ENCODE results near the gene ARID1B.

- PRO-cap = no peak
- CAGE, long polyA plus RNA = no peak
These were observed 326.6 kb upstream of the NOX3 start for GRCh38 chr6:155782250-155782578.

GRCh38 chr6:155834969-155835404 is 379.3 kb upstream of the NOX3 start:
- PRO-cap = no peak
- CAGE, long polyA plus RNA = no peak

- PRO-cap = no peak
- CAGE, long polyA plus RNA = no peak
These were observed 381.8 kb upstream of the ARID1B start for GRCh38 chr6:156395210-156395909.

DNA sequence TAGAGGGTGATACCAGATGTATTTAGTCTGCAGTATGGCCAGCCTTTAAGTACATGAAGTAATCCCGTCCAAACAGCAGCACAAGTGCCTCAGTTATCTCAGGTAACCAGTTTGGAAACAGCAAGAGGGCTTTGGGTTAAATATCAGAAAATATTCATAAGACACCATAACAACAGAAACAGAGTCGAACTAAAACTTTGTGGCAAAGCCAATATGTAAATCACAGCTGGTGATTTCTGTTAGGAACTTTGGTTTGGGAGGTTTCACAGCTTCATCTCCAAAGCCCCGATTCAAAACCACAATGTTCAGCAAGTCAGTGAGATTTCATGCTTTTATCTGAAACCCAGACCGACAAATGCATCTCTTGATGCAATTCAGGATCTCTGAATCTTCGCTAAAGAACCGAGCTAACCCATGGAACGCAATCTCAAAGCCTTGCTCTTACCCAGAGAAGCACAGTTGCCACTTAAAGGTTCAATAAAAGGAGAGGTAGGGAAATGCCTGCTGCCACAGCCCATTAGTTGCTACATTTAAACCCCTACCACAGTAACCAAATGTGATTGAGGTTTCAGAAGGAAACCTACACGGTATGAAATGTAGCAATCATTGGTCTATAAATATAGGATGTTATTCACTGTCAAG is 381.1 kb upstream of the ARID1B start:
- PRO-cap = unidirectional peak, minus-strand start at position 307 of the sequence
- CAGE, long polyA plus RNA = no peak

DNA sequence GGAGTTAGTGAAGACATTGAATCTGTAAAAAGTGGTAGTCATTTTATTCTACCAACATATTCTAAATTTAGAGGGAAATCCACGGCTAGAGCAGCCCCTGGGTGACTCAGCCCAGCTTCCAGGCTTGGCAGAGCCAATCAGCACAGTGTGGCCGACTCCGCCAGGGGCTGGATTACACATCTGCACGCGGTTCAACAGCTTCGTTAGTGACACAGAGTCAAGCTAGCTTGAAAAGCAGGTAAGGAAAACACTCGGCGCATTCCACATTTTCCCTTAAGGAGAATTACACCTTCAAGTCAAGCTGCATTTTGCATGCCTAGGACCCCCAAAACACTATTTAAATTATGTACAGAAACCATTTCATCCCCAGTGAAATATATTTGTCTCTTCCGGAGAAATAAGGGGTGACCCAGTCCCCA is 58.5 kb upstream of the ARID1B start:
- PRO-cap = no peak
- CAGE, long polyA plus RNA = no peak

GRCh38 chr6:156773583-156773904 is 3.6 kb upstream of the ARID1B start:
- PRO-cap = no peak
- CAGE, long polyA plus RNA = no peak

DNA sequence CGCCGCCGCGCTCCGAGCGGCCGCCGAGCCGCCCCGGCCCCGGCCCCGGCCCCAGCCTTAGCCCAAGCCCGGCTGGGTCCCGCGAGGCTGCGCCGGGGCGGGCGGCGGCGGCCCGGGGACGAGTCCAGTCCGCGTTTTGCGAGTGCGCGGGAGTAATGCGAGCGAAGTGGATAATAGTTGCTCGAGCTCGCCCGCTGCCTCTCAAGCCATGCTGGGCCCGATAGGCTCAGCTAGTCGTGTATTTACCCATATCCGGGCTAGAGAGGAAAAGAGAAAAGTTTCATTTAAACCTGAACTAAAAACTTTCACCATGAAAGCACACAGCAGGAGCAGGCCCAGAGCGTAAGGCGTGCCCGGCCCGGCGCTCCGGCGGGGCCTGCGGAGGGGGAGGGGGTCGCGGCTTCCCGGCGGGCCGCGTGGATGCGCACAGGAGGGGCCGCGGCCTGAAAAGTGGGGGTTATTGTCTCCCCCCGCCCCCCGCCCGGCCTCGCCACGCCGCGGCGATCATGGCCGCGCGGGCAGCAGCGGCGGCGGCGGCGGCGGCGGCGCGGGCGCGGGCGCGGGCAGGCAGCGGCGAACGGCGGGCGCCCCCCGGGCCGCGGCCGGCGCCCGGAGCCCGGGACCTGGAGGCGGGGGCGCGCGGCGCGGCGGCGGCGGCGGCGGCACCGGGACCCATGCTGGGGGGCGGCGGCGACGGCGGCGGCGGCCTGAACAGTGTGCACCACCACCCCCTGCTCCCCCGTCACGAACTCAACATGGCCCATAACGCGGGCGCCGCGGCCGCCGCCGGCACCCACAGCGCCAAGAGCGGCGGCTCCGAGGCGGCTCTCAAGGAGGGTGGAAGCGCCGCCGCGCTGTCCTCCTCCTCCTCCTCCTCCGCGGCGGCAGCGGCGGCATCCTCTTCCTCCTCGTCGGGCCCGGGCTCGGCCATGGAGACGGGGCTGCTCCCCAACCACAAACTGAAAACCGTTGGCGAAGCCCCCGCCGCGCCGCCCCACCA is at the start of gene ARID1B:
Gene ARID1B, plus strand, starts transcription at position 204 of the 1,000 bp plus-strand sequence.
- PRO-cap = bidirectional peak, plus-strand start at position 319 of the sequence, minus-strand start at position 59 of the sequence; bidirectional peak, plus-strand start at position 507 of the sequence, minus-strand start at position 452 of the sequence; bidirectional peak, plus-strand start at position 763 of the sequence, minus-strand start at position 716 of the sequence; bidirectional peak, plus-strand start outside the sequence, minus-strand start at position 931 of the sequence
- CAGE, long polyA plus RNA = start-site peak on the plus strand centred at position 250 of the sequence, 140 bp wide, 38 and 25 reads in 2 replicates; start-site peak on the plus strand centred at position 816 of the sequence, 247 bp wide, 94 and 45 reads in 2 replicates

DNA sequence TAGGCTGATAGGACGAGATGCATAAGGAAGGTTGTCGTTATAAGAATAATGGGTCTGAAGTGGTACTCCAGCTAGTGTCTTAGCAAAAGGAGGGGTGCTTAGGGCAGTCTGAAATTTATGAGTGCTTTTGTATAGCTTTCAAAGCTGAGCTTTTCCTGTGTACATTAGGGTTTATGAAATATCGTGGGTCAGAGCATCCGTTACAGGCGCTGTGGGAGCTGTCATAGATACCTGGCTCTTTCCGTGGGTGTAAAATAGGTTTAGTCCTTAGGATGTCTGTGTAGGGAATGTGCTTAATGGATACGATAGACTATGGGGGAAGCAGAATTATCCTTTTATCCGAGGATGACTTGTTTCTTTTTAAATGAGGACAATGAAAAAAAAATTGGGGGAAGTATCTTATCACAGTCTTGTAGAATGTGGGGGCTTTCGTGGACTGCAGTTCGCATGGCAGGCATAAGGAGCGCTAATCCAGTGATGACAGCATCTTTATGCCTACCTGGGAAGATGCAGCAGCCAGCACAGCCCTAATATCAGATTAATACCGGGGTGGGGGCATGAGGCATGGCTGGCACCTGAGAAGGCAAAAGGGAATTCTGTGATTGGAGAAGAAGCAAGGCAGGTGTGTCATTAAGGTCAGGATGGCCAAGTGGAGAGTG is 15.5 kb downstream of the ARID1B start:
- PRO-cap = no peak
- CAGE, long polyA plus RNA = no peak

- PRO-cap = no peak
- CAGE, long polyA plus RNA = no peak
These were observed 18.7 kb downstream of the ARID1B start for GRCh38 chr6:156795769-156796354.

DNA sequence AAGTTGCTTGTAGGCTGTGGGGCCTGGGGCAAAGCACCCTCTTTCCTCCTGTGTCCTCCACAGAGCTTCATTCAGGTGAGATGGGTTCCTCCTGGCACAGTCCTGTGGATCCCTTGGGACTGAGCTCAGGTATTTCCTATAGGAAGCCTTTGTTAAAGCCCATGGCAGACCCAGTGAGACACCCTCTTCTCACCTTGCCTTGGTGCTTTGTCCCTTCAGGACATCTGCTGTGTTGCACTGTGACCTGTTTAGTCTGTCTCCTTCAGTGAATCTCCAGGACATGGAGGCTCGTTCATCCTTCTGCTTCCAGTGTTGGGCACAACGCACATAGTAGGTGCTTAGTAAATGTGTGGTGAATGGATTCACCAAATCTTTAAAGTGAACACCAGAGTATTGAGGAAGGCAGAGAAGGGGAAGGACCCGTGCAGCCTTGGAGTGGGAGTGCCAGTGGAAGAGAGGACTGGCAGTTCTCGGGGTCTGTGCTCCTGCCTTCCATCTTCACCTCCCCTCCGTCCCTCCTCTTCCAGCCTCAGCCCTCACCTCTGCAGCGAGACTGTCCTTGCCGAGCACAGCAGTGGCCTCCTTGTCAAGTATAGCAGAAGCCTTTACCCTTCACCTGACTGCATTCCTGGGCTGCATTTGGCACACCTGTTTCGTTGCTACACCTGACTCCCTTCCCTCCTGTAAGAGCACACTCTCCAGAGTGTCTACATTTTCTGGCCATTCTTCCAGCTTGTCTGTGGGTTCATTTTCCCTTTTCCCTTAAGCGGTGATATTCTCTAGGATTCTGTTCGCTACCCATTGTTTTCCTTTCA is 49.2 kb downstream of the ARID1B start:
- PRO-cap = no peak
- CAGE, long polyA plus RNA = no peak

DNA sequence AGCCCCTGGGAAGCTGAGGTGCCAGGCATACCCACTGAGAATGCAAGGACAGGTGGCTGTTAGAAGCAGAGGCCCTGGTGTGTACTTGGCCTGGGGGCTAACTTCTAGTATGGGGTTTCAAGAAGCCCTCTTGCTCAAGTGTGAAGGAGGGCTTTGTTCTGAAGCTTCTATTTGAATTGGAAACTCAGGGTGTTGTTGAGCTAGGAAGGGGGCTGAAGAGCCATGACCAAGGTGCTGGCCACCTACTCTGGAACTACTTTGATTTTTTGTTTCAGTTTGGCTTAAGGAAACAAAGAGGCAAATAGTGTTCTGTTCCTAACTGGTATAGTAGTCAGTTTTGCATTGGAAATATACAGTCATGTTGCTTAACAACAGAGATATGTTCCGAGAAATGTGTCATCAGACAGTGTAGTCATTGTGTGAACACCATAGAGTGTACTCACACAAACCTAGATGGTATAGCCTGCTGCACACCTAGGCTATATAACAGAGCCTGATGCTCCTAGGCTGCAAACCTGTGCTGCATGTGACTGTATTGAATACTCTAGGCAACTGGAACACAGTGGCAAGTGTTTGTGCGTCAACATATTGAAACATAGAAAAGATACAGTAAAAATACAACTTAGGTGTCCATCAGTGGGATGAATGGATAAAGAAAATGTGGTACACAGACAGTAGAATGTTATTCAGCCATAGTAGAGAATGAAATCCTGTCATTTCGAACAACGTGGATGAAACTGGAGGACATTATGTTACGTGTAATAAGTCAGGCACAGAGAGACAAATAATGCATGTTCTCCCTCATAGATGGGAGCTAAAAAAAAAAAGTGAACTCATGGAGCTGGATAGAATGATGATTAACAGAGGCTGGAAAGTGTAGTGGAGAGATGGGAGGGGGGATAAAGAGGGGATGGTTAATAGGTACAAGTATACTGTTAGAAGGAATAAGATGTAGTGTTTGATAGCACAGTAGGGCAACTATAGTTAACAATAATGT is 80.5 kb downstream of the ARID1B start:
- PRO-cap = no peak
- CAGE, long polyA plus RNA = no peak

GRCh38 chr6:156883465-156884023 is 106.4 kb downstream of the ARID1B start:
- PRO-cap = no peak
- CAGE, long polyA plus RNA = no peak

DNA sequence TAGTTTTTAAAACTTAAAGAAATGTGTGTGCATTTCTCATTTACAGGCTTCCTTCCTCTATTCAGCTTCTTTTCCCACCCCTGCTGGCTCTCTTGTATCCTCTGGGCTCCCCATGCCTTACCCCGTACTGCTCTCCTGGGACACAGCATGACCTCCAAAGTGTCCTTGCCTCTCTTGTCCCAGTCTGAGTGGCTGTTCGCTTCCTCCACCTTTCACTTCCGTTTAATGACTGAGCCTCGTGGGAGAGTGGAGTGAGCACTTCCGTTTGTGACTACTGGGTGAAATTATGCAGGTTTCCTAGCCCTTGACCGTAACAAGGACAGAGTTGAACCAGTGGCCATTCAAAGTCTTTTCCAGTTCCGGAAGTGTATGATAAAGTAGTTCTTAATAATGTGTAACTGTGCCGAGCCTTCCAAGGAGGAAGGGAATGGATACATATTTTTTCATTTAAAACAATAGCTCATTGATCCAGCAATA is 109.2 kb downstream of the ARID1B start:
- PRO-cap = no peak
- CAGE, long polyA plus RNA = no peak

- PRO-cap = no peak
- CAGE, long polyA plus RNA = no peak
These were observed 159.6 kb downstream of the ARID1B start for GRCh38 chr6:156936725-156937293.

- PRO-cap = no peak
- CAGE, long polyA plus RNA = no peak
These were observed 228.9 kb downstream of the ARID1B start for GRCh38 chr6:157005933-157006690.

GRCh38 chr6:157022169-157022467 is 244.9 kb downstream of the ARID1B start:
- PRO-cap = no peak
- CAGE, long polyA plus RNA = no peak

DNA sequence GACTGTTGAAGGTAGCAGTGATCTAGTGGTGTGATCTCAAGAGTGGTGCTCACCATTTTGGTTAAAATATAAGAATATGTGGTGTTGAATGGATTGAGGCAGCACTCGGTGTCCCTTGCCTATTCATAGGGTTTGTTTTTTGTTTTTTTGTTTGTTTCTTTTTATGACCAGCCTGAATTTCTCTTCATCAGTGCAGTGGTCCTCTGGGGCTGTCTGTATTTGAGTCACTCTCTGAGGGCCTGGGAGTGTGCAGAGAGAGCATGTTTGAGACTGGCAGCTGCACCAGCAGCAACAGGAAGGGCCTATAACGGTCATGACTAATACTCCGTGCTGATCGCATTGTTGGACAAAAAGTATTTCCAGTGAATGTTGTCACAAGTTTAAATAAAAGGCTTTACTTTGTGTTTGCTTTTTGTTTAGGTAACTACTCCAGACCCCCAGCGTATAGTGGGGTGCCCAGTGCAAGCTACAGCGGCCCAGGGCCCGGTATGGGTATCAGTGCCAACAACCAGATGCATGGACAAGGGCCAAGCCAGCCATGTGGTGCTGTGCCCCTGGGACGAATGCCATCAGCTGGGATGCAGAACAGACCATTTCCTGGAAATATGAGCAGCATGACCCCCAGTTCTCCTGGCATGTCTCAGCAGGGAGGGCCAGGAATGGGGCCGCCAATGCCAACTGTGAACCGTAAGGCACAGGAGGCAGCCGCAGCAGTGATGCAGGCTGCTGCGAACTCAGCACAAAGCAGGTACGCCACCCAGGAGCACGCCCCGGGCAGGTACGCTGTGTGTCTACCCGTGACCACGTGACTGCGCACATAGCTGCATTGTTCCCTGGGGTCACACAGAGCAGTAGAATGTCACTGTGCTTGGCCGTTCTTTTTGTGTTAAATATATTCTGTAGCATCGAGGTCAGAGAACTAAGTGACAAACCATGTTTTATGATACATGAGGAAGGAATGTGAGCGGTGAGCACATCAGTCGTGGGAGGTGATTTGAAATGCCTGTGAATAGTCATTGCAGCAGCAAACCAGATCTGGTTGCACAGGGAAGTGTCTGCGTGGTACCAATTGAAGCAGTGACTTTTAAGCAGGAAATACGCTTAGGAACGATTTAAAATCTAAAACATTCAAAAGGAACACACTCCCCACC is 174.7 kb downstream of the TMEM242 start:
- PRO-cap = no peak
- CAGE, long polyA plus RNA = no peak

GRCh38 chr6:157184026-157184682 is 139.2 kb downstream of the TMEM242 start:
- PRO-cap = no peak
- CAGE, long polyA plus RNA = no peak

DNA sequence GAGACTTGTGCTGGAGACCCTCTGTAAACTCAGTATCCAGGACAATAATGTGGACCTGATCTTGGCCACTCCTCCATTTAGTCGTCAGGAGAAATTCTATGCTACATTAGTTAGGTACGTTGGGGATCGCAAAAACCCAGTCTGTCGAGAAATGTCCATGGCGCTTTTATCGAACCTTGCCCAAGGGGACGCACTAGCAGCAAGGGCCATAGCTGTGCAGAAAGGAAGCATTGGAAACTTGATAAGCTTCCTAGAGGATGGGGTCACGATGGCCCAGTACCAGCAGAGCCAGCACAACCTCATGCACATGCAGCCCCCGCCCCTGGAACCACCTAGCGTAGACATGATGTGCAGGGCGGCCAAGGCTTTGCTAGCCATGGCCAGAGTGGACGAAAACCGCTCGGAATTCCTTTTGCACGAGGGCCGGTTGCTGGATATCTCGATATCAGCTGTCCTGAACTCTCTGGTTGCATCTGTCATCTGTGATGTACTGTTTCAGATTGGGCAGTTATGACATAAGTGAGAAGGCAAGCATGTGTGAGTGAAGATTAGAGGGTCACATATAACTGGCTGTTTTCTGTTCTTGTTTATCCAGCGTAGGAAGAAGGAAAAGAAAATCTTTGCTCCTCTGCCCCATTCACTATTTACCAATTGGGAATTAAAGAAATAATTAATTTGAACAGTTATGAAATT is 115.8 kb downstream of the TMEM242 start:
- PRO-cap = no peak
- CAGE, long polyA plus RNA = no peak

- PRO-cap = no peak
- CAGE, long polyA plus RNA = no peak
These were observed 97.6 kb downstream of the TMEM242 start for GRCh38 chr6:157225797-157225996.